Colonic mucosa (tissue), 1 donor: ENCODE results near the gene H6PD.

DNA sequence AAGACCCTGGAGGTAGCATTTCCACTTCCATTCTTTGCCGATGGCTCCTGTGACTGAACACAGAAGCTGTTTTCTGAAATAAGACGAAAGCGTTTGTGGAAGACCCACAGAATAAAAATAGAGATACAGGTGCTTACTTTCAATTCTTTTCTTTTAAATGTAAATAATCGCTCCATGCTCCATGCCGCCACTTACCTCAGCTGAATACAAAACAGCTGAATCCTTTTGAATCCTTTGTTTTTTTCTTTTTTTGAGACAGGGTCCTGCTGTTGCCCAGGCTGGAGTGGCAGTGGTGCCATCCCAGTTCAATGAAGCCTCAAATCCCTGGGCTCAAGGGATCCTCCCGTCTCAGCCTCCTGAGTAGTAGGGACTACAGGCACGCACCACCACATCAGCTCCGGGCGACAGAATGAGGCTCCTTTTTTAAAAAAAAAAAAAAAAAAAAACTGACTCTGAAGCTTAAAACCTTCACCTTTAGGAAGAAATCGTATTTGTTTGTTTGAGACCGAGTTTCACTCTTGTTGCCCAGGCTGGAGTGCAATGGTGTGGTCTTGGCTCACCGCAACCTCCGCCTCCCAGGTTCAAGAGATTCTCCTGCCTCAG is 26.1 kb downstream of the GPR157 start:
- PRO-cap, result no peak

DNA sequence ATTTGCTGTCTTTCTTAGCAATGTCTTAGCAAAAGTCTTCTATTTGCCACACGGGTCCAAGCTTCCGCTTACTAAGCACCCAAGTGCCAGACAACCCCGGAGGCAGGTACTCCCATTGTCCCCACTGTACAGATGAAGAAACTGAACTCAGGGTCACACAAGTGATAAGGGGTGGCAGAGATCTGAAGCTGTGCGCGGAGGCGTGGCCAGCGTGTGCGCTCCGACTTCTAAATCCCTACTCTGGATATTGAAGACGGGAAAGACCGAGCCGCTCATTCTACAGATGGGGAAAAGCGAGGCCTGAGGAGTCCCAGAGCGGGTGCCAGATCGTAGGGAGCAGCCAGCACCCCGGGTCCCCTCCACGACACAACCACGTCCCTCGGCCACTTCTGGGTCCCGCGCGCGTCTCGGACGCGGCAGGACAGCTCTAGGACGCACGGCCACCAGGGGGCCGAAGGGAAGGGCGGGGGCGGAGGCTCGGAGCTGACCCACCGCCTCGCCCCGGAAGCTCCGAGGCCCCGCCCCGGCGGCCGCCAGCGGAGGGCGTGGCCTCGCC is 346 bp upstream of the H6PD start:
- PRO-cap, result bidirectional peak, plus-strand start outside the sequence, minus-strand start at position 429 of the sequence

GRCh38 chr1:9234706-9235787 is at the start of gene H6PD:
Gene H6PD (plus strand): TSS chr1:9234774.
- PRO-cap, result bidirectional peak, plus-strand start at chr1:9234774, minus-strand start at chr1:9234578; bidirectional peak, plus-strand start at chr1:9235036, minus-strand start at chr1:9235031; bidirectional peak, plus-strand start at chr1:9235386, minus-strand start at chr1:9235281

DNA sequence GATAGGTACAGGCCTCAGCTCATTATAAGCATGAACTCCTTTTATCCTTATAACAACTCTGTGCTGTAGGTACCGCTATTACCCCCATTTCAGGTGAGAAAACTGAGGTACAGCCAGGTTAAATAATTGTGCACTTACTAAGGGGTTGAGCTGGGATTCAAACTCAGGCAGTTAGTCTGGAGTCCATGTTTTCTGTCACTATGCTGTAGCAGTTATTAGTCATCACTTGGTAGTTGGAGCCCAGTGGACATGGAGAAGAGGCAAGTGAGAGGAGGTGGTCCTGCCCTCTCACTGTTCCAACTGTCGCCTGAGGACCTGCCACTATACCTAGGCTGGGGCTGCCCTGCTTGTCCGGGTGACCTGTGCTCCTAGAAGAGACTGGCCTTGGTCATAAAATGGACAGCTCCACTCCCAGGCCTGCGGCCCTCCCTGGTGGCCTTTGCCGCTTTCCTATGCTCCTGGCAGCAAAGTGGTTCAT is 9.7 kb downstream of the H6PD start:
- PRO-cap, result no peak

- PRO-cap, result no peak
Observed at GRCh38 chr1:9263816-9264481, 28.7 kb upstream of the SPSB1 start.

DNA sequence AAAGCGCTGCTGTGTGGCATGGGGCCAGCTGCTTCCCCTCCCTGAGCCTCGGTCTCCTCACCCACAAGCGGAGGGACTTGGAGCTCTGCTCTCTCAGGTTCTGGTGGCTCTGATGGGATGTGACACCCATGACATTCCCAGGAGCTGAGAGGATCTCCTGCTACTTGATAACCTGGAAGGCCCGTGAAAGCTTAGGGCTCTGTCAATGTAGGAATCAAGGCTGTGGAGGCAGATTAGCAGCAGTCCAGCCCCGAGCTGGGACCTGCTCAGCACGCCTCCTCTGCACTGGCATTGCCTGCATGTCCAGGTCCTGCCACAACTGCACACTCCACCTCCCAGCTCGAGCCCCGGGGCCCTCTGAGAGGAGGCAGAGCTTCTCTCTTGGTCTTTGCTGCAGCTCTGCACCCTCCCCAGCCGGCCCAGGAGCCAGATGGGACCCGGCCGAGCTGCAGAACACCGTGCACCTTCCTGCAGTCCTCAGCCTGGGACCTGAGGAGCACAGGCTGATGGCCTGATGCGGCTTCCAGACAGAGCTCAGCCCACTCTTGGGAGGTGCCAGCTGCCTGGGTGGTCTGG is 10.9 kb upstream of the SPSB1 start:
- PRO-cap, result no peak

DNA sequence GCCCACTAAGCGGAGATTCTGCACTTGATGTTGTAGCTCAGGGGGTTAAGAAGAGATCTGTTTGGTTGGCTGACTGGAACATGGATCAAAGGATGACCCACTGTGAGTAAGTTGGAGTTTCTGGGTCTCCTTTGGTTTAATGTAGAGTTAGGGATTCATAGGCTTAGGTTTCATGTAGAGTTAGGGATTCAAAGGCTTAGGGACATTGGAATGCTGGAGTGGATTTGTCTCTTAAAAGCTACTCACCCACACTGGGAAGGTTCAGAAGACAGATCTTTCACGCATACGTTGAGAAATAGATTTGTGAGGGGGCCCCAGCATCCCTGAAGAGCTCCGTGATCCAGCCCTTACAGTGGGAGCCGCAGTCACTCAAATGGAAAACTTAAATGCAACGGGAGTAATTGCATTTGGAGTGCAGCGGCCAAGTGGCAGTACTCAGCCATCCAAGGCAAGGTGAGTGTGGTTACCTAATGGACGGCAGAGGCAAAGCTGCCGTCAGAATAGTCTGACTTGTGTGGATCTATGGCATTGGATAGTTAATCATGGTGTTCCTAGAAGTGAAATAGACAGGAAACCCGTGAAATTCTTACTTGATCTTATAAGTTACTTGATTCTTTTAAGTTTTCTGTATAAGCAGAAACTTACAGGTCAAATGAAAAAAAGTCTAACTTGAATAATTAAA is 5.1 kb downstream of the SPSB1 start:
- PRO-cap, result no peak

DNA sequence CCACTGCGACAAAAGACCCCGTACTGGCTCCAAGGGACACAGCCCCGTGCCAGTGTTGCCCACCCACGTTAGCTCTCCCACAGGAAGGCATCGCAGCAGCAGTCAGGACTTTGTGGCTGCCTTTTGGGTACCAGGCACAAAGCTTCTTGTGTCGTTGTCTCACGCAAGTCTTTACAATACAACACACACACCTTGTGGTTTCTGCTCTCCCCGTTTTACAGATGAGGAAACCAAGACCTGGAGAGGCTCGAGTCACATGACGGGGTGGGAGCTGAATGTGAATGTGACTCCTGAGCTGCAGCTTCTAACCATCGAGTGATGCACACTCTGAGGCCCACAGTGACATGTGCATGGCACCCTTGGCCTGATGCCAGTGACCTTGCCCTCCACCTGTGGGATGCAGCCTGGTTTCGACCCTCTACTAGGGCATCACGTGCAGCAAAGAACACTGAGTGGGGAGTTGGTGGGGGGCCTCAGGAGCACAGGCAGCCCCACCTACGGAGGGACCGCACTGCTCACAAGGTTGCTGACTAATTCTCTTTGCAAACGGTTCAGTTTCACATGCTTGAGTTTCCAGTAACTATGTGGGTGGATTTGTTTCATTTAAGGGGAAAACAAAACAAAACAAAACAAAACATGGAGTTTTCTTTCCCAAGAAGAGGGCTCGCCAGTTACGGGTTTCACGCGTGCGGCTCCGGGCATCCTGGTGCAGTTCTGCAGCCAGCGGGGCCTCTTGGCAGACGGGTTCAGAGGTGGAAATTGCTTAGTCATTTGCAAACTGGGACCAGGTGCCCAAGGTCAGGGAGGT is 22.8 kb downstream of the SPSB1 start:
- PRO-cap, result no peak

GRCh38 chr1:9319466-9320632 is 27.2 kb downstream of the SPSB1 start:
- PRO-cap, result no peak

DNA sequence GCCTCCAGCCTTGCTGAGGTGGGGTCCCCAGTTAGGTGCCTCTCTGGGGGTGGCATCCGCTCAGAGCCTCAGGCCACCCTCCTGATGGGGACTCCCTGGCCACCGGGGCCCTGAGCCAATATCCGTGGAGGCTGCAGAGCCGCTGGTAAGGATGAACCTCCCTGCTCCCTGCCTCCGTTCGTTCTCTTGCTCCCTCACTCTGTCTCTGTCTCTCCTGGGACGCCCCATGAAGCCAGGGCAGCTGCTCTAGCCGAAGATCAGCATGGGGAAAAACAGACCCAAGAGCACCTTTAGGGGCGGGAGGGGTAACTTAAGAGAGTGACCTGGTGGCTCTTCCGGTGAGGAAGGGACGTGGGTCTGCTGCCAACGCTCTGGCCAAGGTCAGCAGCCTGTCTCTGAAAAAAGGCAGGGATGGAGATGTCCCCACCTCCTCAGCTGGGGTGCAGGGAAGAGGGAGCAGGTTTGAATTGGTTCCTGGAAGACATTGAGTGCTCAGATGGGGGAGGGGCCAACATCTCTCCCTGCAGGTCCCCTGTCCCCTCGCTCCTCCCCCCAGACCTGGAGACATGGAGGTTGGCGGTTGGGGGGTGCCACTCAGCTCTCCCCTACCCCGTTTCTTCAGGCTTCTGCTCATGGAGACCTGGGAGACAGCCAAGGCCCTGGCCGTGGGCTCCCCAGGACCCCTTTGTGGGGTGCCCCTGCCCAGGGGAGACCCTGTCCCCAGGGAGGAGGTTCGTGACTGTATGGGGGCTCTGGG is 45.1 kb downstream of the SPSB1 start:
- PRO-cap, result no peak

DNA sequence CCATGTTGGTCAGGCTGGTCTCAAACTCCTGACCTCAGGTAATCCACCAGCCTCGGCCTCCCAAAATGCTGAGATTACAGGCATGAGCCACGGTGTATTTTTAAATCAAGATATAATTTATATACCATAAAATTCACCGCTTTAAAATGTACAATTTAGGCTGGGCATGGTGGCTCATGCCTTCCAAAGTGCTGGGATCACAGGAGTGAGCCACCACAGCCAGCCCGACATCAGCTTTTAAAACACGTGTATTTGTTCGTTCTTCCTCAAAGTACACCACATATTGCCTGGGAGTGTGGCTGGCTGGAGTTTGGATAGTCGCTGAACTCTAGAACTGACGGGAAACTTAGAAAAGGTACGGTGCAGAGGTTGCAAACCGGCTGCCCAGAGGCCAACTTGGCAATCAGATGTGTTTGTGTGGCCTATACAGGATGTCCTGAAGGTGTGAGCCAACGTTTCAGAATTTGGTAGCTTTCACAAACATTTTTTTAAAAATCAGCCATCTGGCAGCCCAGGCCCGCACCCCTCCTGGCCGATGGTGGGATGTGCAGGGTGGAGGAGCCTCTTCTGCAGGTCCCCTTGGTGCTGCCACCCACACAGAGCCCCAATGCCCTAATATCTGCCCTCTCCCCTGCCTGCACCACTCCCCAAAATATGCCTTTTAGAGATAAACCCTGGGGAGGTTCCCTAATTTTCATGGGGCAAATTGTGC is 73.7 kb upstream of the SLC25A33 start:
- PRO-cap, result no peak

GRCh38 chr1:9472875-9473494 is 66.3 kb upstream of the SLC25A33 start:
- PRO-cap, result no peak

DNA sequence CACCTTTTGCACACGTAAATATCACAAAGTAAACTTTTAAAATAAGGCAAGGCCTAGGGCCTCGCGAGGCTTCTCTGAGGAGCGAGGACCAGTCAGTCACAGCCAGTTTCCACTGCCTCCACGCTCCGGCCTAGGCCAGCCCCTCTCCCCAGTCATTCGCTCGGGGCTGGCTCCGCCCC is 241 bp upstream of the SLC25A33 start:
- PRO-cap, result bidirectional peak, plus-strand start outside the sequence, minus-strand start at position 111 of the sequence

DNA sequence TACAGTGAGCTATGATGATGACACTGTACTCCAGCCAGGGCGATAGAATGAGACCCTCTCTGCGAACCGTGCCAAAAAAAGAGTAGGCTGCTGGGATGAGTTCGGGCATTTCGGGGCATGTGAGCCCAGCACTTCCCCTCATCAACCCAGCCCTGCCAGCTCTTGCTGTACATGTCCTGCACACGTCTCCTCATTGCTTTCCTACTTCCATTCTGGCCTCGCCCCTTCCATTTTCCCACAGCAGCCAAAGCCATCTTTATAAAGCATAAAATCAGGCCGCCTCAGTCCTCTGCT is 47.6 kb downstream of the PIK3CD start:
- PRO-cap, result no peak

DNA sequence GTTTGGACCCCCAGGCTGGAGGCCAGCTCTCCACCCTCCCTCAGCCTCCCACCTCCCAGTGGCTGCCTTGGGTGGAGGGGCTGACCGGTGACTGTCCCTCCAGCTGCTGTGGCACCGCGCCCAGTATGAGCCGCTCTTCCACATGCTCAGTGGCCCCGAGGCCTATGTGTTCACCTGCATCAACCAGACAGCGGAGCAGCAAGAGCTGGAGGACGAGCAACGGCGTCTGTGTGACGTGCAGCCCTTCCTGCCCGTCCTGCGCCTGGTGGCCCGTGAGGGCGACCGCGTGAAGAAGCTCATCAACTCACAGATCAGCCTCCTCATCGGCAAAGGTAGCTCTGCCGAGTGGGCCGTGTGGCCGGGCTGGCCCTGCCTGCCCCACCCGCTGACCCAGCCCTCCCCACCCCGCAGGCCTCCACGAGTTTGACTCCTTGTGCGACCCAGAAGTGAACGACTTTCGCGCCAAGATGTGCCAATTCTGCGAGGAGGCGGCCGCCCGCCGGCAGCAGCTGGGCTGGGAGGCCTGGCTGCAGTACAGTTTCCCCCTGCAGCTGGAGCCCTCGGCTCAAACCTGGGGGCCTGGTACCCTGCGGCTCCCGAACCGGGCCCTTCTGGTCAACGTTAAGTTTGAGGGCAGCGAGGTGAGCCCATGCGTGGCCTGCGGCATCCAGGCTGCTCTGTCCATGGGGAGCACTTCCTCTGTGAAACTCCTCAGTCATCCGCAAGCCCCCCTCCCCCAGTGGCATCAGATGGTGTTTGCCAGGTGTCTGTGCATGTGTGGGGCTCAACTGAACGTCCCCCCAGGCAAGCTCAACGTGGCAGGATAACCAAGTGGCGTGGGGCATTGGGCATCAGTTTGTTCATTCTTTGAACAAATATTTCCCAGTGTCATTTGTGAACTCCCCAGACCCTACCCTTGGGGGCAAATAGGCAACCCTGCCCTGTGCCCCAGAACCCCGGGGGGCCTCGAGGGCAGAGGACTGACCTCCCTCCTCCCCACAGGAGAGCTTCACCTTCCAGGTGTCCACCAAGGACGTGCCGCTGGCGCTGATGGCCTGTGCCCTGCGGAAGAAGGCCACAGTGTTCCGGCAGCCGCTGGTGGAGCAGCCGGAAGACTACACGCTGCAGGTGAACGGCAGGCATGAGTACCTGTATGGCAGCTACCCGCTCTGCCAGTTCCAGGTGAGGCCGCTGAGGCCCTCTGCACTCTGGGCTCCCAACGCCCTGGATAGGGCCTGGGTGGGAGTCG is 64.3 kb downstream of the PIK3CD start:
- PRO-cap, result no peak

GRCh38 chr1:9768552-9769027 is 55.2 kb downstream of the CLSTN1 start:
- PRO-cap, result bidirectional peak, plus-strand start at chr1:9768881, minus-strand start at chr1:9768757

GRCh38 chr1:9796688-9797088 is 27.1 kb downstream of the CLSTN1 start:
- PRO-cap, result no peak

DNA sequence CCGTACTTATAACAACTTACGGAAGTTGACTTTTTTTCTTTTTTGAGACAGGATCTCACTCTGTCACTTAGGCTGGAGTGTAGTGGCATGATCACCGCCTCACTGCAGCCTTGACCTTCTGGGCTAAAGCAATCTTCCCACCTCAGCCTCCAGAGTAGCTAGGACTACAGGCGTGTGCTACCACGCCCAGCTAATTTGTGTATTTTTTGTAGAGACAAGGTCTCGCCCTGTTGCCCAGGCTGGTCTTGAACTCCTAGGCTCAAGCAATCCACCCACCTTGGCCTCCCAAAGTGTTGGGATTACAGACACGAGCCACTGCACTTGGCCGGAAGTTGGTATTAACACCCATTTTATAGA is 15.7 kb upstream of the CLSTN1 start:
- PRO-cap, result unidirectional peak, minus-strand start at position 104 of the sequence

GRCh38 chr1:9872623-9873302 is 37.3 kb downstream of the CTNNBIP1 start:
- PRO-cap, result no peak

DNA sequence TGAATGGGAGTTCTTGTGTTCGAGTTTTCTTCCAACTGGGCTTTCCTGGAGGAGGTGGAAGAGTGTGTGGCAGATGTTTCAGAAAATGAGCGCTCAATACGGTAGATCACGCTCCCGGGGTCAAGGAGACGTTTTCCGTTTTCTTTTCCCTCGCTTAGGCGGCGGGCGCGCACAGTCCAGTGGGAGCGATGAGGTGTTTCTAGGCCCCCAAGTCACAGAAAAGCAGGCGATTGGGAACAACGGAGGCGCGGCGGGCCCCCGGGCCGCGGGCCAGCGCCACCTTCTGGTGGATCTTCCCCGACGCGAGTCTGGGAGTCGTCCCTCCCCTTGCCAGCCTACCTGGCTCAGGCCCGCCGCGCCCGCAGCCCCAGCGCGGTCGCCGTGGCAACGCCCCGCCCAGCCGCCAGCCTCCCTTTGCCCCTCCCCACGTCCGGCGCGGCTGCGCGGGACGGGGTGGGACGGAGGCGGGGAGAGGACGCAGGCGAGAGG is 329 bp upstream of the UBE4B start:
- PRO-cap, result bidirectional peak, plus-strand start outside the sequence, minus-strand start at position 337 of the sequence